Ileum (tissue), 1 donor: ENCODE measurements around a stretch of chr2.

- PRO-cap: no peak
Measured at GRCh38 chr2:215409153-215410289, 26.3 kb downstream of the FN1 start.

- PRO-cap: no peak
Measured at GRCh38 chr2:215417365-215417793, 18.5 kb downstream of the FN1 start.

GRCh38 chr2:215424898-215425473, 10.9 kb downstream of the FN1 start:
- PRO-cap: no peak

DNA sequence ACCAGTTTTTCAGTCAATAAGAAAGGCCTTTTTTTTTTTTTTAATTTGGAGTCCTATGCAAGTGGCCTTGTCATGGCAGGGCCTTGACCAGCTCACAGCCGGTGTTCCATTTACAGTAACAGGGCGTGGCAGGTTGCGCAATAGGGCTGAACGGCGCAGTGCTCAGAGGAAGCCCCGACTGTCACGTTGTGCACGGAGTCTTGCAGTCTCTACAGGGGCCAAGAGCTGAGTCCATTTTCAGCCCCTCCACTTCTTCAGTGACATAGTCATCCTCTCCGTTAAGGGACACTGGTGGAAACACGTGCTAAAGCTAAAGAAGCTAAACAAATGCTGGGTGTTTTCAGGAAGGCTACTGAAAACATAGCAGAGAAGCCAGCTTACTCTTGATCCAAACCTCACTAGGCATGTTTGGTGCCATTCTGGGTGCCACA, 184.2 kb upstream of the FN1 start:
- PRO-cap: no peak

DNA sequence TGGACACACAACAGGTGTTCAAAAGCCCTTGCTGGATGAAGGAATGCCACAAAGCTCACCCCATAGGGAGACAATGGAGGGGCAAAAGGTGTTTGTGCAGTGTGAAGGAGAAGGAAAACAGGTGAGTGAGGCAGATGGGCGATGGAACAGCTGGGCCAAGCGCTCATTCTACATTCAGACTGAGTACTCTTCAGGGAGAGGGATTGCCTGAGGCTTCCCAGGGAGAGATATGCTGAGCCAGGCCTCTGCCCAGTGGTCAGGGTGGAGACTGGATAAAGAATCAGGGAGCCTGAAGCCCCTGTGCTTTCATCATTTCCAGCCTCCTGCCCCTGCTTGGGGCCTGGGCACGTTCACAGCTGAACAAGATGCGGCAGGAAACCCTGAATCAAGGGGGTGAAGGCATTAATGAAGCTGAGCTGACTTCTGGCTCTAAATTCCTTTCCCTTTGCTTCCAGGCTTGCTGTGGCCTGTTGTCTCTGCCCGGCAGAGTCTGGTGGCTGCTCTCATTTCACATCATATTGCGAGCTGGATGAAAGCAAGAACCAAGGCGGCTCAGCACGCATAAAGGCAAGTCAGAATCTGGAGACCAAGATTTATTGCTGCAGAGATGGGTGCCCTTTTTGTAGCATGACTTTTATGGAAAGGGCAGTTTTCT, 34.9 kb downstream of the RPL37A start:
- PRO-cap: no peak

DNA sequence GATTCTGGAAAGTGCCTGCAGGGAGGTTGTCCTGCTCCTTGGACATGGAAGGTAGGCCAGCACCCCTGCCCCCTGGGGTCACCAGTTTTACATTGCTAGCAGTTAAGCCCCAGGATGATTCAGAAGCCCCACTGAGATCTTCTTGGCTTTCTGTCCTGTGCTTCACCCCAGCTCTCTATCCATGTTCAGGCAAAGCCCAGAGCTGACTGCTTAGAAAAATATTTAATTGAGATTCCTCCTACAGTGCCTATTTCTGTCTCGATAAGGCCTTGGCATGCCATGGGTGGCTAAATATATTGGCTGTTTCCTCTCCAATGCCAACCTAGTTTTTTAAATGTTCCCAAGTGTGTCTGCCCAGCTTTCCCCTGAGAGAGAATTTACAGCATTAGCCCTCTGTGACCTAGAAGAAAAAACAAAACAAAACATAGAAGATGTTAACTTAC, 48.4 kb downstream of the RPL37A start:
- PRO-cap: no peak

GRCh38 chr2:216694928-216695172, 499 bp downstream of the IGFBP5 start:
- PRO-cap: no peak

DNA sequence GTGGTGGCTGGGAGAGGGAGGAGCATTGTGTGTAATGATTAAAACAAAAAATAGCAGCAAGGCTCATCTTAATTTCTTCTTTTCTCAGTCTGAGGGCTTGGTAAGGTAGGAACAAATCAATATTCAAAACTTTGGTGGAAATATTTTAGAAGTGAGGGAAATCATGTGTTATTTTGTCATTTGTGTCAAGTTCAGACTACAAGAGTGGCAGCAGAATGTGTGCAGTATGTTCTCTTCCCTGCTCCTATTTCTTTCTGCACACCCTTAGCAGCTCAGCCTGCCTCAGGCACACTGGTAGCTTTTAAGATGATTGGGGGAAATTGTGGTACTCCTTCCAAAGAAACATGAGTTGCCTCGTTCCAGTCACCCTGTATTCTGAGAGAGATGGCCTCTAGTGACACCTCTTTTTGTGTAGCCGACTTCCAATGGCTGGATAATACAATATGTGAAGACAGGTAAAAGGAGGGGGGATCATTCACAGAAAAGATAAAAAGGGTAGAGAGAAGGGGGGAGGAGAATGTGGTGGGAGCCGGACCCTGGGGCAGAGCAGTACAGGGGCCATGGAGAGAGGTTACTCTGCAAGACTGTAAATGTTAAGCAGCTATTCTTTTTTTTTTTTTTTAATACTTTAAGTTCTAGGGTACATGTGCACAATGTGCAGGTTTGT, 1.9 kb upstream of the IGFBP5 start:
- PRO-cap: no peak

DNA sequence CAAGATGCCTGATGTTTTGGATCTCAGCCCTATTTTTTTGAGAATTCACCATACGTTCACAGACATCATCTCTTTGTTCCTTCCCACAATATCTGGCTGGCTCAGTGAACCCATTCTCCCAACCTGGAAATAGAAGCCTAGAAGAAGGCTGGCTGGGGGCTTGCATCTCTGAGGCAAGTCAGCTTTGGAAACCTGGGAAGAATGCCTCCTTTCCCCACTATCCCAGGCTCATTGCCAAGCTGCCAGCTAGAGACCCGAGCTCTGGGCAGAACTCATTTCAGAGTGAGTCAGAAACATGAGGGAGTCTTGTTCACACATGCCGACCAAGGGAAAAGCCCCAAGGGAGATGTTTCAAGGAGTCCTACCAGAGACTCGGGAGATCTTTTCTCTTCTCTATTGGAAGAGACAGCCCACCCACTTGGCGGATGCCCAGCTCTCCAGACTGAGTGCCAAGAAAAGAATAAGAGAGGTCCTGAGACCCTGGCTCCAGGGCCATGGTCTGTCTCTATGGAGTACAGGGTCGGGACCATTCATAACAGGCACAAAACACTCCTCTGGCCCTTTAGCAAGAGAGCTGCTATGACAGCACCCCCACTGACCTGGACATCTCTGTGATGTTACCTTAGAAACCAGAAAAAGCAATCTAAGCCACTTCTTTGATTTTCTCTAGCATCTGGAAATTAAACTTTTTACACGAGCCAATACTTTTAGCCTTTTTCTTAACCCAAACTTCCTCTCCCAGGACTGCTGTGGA, 18.3 kb upstream of the IGFBP5 start:
- PRO-cap: no peak

DNA sequence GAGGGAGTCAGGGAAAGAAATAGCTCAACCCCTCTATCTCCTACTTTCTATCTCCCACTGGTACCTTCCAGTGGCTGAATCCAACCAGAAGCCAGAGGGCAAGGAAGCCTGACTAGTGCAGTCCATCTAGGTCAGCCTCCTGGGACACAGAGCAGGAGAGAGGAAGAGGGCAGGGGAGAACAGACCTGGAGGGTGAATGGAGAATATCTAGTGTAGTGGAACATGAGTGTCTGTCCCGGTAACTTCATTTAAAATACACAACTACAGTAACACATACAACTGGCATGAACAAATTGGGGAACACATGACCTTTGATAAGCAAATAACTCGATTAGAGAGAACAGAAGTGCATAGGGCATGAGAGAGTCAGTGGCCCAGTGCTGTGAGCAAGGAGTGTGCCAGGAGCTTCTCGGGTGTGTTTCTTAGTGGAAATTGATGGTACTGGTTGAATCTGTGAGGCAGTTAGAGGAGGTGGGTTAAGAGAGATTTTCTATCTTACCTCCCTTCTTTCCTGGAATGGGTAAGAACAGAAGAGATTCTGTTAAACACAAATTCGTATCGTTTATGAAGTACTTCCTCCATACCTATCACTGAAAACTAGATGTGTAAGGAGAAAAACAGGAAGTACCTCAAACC, 40.8 kb downstream of the TNP1 start:
- PRO-cap: no peak

GRCh38 chr2:216887013-216887884, 27.4 kb upstream of the TNP1 start:
- PRO-cap: no peak

DNA sequence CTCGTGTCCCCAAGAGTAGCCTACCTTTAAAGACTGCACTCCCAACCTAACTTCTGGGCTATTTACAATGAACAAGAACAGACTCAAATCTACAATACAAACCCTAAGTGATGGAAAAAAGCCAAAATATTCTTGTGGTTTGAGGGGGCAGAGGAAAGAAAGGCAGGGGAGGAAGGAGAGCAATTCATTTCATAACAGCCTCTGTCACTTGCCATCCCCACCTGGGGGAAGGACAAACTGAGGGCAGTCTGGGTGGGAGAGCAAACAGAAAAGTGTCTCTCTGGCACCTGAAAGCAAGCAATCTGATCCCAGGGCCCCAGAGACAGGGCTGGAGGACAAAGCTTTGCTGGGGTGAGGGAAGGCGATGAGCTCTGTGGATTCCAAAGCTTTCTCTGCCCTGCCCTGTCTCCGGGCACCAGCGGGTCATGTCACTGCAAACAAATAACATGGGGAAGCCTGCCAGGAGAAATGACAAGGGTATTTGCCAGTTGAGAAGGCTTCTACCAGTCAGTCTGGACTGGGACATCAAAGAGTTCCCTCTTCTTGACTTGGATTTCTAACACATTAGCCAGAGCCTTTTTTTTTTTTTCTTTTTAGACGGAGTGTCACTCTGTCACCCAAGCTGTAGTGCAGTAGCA, 528.1 kb upstream of the TNP1 start:
- PRO-cap: no peak

- PRO-cap: no peak
Measured at GRCh38 chr2:217610329-217610862, 392.4 kb downstream of the TNS1 start.

GRCh38 chr2:217795060-217795608, 207.7 kb downstream of the TNS1 start:
- PRO-cap: no peak

- PRO-cap: no peak
Measured at GRCh38 chr2:217808479-217808943, 194.3 kb downstream of the TNS1 start.

DNA sequence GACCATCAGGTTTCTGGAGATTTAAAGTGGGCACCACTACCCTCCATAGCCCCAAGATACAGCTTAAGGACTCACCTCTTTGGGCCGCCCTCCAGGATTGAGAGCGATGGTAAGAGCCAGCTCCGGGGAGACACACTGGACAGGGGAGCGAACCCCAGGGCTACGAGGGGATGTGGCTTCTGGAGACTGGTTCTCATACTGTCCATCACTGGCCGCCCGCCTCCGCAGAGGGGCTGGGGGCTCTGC, 166.9 kb downstream of the TNS1 start:
- PRO-cap: no peak

DNA sequence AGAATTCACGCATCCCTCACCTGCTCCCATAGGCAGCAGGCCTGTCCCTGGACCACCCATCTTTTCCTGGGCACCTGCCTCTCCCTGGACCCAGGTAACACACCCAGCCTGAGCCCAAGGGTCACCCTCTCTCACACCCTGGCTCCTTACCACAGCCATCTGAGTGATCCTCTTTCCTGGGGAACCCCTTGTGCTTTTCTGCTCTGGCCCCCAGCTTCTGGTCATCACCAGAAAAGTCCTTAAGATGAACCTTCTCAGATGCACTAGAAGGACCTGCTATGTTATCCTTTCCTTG, 161.2 kb downstream of the TNS1 start:
- PRO-cap: no peak

GRCh38 chr2:217869167-217869640, 133.6 kb downstream of the TNS1 start:
- PRO-cap: no peak

DNA sequence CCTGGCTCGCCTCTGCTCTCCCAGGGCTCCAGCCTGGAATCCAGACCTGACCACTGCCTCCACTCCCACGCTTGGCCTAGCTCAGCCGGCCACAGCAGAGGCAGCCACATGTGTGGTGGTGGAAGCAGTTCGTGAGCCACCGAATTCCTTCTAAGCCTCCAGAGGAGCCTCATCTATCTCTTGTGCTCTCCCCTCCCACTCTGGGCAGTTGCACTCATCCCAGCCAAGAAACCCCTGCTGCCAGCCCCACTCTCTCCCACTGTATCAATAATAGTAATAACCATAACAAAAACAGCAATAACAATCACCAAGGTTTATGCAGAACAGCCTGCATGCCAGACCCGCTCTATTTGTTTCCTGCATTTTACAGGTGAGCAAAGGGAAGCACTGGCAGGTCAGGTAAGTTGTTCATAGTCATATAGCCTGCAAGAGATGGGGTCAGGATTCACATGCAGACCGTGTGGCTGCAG, 67.3 kb downstream of the TNS1 start:
- PRO-cap: no peak

DNA sequence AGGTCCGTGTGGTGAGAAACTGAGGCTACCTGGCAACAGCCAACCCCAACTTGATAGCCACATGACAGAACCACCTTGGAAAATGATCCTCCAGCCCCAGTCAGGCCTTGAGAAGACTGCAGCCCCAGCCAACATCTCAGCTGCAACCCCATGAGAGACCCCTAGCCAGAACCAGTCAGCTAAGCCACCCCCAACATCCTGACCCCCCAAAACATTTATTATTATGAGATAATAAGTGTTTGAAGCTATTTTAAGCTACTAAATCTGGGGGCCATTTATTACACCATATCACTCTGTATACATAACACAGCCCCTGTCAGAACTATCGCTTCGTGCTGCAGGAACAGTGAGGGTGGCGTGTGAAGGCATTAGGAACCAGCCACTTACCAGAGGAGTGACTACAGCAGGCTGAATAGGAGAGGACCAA, 27.7 kb downstream of the TNS1 start:
- PRO-cap: no peak